ENCODE measurements around a stretch of chr2.

- PRO-cap, result no peak
Observed at GRCh38 chr2:5673471-5674306, 18.5 kb upstream of the SOX11 start.

GRCh38 chr2:5693016-5693216 lies 732 bp downstream of the SOX11 start:
- PRO-cap, result no peak

DNA sequence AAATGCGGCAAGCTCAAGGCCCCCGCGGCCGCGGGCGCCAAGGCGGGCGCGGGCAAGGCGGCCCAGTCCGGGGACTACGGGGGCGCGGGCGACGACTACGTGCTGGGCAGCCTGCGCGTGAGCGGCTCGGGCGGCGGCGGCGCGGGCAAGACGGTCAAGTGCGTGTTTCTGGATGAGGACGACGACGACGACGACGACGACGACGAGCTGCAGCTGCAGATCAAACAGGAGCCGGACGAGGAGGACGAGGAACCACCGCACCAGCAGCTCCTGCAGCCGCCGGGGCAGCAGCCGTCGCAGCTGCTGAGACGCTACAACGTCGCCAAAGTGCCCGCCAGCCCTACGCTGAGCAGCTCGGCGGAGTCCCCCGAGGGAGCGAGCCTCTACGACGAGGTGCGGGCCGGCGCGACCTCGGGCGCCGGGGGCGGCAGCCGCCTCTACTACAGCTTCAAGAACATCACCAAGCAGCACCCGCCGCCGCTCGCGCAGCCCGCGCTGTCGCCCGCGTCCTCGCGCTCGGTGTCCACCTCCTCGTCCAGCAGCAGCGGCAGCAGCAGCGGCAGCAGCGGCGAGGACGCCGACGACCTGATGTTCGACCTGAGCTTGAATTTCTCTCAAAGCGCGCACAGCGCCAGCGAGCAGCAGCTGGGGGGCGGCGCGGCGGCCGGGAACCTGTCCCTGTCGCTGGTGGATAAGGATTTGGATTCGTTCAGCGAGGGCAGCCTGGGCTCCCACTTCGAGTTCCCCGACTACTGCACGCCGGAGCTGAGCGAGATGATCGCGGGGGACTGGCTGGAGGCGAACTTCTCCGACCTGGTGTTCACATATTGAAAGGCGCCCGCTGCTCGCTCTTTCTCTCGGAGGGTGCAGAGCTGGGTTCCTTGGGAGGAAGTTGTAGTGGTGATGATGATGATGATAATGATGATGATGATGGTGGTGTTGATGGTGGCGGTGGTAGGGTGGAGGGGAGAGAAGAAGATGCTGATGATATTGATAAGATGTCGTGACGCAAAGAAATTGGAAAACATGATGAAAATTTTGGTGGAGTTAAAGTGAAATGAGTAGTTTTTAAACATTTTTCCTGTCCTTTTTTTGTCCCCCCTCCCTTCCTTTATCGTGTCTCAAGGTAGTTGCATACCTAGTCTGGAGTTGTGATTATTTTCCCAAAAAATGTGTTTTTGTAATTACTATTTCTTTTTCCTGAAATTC lies 1.4 kb downstream of the SOX11 start:
- PRO-cap, result no peak

- PRO-cap, result no peak
Observed at GRCh38 chr2:6650147-6650934, 215.4 kb downstream of the CMPK2 start.

DNA sequence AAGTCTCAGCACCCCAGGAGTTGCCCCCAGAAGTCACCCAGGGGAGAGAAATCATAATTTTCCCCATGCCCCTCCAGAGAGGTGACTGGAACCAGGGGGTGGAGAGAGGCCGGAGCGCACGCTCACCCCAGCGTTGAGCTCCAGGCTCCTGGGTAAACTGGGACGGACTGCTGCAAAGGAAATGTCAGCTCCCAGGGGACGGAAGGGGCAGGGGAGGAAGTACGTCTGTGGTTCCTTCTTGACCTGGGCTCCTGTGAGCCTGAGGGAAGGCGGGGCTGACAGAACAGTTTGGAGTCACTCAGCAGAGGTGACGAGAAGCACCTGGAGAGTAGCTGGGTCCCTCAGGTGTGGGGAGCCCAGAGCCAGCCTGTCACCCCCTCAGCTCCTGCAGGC lies 44.5 kb downstream of the CMPK2 start:
- PRO-cap, result no peak

- PRO-cap, result no peak
Observed at GRCh38 chr2:6943649-6944241, 26.5 kb downstream of the RNF144A start.

DNA sequence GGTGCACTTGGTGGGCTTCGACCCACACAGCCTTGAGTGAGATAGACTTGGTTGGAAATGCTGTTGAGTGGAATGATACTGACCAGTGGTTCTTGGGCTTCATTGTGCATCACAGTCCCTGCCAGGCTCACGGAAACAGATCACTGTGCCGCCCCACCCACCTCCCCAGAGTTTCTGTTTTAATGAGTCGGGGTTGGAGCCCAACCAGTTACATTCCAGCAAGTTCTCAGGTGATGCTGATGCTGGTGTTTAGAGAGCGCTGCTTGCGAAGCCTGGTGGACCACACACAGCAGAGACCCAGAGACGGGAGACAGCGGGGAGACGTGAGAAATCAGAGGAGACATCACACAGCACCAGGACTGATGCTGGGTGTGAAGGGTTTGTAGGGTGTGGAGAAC lies 74.9 kb downstream of the RNF144A start:
- PRO-cap, result no peak

- PRO-cap, result no peak
Observed at GRCh38 chr2:7046610-7047457, 129.6 kb downstream of the RNF144A start.

DNA sequence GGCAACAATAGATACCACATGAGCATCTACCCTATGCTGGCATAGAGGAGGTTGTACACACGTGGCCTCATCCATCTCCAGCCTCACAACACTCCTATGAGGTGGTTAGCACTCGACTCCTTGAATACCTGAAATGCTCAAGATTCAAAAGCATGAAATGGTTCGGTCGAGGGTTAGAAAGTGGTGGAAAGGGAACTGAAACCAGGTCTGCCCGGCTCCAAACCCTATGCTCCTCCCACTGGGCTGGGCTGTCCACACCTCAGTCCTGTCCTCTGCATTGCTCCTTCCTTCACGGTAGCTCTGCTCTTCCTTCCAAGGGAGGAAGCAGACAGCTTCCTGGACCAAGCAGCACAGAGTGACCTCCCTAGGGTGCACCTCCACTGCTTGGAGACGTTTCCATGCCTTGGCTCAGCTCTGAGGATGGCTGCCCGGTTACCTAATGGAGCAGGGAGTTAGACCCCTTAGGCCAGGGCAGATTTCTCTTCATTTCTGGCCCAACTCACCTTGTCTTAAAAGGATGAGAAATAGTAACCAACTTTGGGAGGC lies 565.1 kb upstream of the ID2 start:
- PRO-cap, result no peak

DNA sequence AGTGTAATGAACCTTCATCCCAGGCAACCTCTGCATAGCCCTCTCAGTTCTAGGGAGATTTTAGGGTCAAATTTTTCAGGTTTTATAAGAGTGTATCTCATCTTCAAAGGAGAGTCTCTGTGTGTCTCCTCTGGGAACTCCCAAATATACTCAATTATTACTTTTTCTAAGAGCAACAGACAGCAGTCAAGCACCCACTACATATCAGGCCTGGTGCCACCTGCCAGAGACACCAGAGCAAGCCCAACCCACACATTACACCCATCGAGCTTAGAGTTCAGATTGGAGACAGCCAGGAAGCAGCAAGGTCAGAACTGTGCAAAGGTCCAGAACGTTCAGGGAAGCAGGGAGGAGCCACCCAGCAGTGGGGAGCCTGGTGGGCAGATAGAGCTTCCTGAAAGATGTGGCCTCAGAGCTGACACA lies 440.7 kb upstream of the ID2 start:
- PRO-cap, result no peak

- PRO-cap, result no peak
Observed at GRCh38 chr2:8298805-8299443, 382.9 kb upstream of the ID2 start.

DNA sequence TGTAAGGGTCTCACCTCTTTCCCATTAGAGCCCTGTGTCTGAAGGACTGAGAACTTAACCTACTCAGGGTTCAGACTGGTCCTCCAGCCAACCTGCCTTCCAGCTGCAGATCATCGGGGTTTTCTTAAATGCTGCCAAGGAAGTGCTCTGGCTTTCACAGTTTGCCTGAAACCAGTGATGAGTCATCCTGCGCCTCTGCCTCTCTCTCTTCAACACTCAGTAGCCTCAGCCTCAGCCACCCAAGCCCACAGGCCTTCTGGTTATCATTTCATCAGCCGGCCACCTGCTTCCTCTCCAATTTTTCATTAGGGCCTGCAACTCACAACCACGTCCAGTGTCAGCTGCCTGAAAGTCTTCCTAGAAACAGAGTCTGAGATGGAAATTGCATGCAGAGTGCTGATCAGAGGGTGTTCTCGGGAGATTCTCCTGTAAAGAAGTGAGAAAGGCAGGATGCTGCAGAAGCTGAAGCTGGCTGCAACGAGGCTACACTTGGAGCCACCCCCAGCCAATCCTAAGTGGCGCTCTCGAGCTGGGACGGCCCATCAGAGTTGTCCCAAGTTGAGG lies 379.8 kb upstream of the ID2 start:
- PRO-cap, result no peak

- PRO-cap, result no peak
Observed at GRCh38 chr2:8571673-8572346, 110.0 kb upstream of the ID2 start.

DNA sequence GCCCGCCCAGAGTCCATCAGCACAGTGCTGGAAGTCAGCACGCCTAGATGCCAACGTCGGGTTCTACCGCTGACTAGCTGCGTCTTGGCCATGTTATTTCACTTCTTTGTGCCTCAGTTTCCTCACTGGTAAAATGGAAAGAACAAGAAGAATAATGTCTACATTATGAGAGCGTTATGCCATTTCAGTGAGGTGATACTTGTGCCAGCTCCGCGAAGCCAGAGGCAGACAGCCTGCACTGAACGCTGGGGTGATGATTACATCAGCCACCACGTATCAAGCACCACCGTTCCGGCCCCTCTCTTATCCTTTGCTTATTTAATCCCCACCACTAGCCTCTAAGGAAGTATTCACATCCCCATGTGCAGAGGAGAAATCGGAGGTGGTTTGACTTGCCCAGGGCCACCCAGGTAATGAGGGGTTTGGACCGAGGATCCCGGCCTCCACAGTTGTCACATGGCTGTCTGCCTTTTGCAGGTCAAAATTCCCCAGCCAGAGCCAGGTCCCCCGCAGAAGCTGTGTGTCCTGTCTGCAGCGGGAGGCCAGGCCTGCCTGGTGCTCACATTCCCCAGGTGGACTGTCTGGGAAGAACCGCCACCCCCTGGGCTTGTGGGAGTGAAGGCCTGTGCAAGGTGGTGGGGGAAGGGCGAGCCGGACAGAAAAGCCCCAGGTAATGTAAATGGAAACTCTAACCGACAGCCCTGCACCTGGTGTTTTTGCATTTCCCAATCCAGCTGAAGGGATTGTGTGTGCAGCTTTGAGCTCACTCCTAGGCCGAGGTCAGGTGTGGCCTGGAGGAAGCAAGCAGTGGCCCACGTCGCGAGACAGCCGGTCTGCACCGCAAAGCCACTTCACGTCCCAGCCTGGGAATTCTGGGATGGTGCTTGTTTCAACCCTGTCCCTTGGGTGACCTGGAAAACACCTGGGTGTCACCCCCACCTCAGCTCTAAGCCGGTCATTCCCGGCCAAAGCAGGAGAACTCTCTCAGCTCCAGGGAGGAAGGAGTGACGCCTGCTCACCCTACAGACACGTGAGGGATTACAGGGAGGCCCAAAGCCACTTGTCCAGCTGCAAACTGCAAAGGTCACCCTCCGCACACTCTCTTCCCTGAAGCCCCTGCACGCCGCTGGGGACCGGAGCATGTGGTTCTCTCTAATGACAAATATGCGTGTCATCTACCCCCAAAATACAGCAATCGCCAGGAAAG lies 108.4 kb upstream of the ID2 start:
- PRO-cap, result no peak

DNA sequence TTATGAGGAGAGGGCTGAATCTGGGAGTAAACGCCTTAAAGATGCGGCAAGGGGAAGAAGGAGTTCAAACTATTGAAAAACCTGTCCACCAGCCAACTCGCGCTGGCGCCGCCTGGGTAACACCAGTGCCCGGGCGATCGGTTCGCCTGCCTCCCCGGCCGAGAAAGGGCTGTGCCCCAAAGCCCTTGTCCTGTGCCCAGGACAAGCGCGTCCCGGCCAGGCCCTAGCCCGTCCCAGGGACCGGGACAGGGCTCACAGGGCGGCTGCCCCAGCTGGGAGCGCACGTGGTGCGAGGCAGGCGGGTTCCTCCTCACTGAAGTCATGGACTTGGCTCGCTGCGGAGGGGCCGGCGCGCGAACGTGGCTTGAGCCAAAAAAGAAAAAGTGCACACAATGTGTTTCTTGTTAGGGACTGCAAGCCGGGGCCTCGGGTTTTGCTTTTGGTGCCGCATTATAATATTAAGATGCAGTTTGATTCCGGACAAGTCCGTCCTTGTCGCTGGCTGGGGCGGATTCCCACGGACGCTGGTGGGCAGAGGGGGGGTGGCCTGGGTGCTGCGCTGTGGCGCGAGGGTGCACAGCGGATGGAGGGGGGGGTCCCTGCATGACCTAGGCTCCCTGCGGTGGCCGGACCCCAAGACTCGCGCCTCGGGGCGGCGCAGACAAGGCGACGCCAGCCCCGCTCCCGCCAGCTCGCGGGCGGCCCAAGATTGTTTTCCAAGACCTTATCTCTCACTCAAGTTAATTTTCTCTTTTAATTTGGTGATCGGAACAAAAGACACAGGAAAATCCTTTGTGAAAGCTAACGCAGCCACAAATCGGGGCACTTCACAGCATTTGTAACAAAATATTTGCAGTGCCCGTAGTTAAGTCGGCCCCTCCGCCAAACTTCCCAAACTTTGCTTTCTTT lies 5.2 kb upstream of the ID2 start:
- PRO-cap, result bidirectional peak, plus-strand start at position 407 of the sequence, minus-strand start at position 256 of the sequence

DNA sequence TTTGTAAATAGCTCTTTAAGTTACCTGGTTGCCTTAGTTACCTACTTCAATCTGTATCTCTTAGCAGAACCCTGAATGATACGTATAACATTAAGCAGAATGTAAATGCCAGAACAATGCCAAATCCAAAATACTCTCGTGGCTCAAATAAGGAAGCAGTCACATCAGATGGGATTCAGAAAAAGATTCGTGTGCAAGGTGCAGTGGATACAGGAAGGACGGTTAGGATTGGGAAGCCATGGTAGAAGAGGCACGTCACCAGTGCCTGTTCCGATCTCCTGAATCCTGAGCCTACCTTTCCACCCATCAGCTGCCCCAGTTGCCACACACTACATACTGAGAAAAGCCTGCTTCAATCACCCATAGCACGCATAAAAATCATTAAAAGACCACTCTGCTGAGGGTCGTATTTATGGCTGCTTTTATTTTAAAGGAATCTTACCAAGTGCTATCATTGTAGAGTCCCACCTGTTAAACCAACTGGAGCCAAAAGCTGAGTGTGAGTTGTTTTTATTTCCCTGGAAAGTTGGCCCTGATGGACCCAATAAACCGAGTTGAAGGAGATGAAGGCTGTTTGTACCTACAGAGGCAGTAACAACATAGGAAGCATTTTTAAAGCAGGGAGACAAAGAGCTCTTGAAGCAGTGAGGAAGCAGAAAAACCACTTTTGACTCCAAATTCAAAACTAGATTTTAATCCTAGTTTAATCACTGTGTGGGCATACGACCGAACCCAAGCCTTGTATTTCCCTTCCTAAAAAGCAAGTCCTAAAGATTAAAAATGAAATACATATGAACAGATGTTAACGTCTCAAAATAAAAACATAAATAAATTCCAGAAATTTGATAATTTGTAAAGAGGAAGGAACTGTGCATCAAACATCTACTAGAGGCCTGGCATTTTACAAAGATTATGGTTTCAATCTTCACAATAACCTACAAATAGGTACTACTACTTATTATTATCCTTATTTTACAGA lies 6.4 kb downstream of the MBOAT2 start:
- PRO-cap, result no peak

DNA sequence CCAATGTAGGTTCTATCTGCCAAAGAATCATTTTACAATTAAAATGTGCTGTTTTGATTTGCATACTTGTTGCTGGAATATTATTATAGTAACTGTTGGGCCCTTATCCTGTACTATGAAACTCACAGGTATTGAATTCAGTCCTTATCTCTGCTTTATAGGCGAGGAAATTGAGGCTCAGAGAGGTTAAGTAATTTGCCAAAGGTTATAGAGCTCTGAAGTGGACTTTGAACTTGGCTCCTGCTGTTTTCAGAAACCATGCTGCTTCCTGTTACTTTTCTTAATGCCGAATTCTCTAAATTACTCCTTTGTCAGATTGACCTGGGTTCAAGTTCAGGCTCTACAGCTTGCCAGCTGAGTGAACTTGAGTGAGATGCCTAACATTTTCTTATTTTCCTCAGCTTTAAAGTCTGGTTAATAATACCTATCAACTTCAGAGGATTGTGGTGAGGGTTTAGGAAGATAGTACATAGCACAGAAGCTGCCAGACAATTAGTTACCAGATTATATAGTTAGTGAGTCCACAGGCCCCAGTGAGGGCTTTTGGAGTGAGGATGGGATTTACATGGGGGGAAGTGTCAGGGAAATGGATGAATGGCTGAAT lies 3.4 kb downstream of the ASAP2 start:
- PRO-cap, result no peak

GRCh38 chr2:9229258-9229745 lies 22.7 kb downstream of the ASAP2 start:
- PRO-cap, result no peak

GRCh38 chr2:9336790-9337577 lies 86.3 kb downstream of the ITGB1BP1 start:
- PRO-cap, result no peak

DNA sequence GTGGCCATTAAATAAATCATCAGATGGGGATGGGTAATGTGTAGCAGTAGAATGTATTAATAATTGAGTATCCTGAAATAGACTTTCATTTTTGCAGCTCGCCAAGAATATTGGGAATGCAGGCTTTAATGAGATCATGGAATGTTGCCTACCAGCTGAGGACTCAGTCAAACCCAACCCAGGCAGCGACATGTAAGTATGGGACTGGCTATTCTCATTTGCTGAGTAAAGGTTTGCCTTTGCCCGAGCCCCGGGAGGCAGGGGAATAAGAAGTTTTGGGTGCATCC lies 55.1 kb downstream of the ITGB1BP1 start:
- PRO-cap, result no peak